Left lobe of liver (tissue), 1 donor: ENCODE data around the gene SNAP25.

- PRO-cap = no peak
These were observed 16.0 kb downstream of the SHLD1 start for GRCh38 chr20:5765906-5766814.

- PRO-cap = no peak
These were observed 13.0 kb downstream of the LRRN4 start for GRCh38 chr20:6040647-6041469.

DNA sequence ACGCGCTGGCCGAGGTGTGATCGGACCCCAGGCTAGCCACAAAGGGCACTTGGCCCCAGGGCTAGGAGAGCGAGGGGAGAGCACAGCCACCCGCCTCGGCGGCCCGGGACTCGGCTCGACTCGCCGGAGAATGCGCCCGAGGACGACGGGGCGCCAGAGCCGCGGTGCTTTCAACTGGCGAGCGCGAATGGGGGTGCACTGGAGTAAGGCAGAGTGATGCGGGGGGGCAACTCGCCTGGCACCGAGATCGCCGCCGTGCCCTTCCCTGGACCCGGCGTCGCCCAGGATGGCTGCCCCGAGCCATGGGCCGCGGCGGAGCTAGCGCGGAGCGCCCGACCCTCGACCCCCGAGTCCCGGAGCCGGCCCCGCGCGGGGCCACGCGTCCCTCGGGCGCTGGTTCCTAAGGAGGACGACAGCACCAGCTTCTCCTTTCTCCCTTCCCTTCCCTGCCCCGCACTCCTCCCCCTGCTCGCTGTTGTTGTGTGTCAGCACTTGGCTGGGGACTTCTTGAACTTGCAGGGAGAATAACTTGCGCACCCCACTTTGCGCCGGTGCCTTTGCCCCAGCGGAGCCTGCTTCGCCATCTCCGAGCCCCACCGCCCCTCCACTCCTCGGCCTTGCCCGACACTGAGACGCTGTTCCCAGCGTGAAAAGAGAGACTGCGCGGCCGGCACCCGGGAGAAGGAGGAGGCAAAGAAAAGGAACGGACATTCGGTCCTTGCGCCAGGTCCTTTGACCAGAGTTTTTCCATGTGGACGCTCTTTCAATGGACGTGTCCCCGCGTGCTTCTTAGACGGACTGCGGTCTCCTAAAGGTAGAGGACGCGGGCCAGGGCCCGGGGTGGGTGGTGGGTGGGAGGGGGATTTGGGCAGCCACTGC lies 815 bp downstream of the BMP2 start:
- PRO-cap = bidirectional peak, plus-strand start at position 244 of the sequence, minus-strand start at position 176 of the sequence

- PRO-cap = no peak
These were observed 2.5 kb downstream of the BMP2 start for GRCh38 chr20:6769879-6770440.

DNA sequence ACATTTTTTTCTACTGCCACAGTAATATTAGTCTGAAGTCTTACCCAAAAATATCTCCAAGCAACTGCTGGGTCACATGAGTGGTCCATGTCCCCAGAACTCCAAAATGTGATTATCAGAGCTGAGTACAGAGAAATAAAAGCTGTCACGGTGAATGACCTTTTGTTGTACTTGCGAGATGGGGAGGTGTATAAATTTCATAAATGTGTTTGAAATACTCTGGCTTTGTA lies 2.5 kb downstream of the HAO1 start:
- PRO-cap = bidirectional peak, plus-strand start outside the sequence, minus-strand start at position 110 of the sequence

DNA sequence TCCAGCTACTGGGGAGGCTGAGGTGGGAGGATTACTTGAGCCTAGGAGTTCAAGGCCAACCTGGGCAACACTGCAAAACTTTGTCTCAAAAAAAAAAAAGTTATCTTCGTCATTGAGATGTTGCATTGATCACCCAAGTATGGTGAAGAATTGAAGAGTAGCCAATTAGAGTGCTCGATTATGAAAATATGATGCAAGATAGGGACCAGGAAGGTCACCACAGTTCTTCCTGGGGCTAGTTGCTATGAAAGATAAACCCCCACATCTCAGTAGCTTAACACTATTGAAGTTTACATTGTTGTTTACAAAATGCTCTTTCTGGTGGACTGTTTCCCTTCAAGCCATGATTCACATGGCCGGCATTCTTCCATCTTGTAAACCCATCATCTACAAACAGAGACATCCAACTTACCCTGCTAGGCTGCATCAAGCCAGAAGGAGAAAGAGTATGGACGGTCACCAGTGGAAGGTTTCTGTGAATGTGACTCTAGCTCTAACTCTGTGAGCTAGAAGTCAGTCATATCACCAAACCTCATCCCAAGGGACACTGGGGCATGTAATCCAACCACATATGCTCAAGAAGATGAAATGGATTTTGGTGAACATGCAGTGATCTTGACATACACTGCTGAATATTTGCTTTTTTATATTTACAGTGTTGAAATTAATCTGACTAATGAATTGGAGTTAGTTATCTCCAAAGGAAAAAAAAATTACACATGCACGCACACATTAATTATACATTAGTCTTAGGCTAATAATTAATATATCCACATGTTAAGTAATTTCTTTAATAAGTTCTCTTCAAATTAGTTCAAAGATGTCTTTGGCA lies 340.7 kb downstream of the PLCB1 start:
- PRO-cap = no peak

- PRO-cap = no peak
These were observed 412.9 kb downstream of the PLCB1 start for GRCh38 chr20:8544786-8545588.

GRCh38 chr20:8647768-8648517 lies 420.9 kb upstream of the PLCB4 start:
- PRO-cap = no peak

DNA sequence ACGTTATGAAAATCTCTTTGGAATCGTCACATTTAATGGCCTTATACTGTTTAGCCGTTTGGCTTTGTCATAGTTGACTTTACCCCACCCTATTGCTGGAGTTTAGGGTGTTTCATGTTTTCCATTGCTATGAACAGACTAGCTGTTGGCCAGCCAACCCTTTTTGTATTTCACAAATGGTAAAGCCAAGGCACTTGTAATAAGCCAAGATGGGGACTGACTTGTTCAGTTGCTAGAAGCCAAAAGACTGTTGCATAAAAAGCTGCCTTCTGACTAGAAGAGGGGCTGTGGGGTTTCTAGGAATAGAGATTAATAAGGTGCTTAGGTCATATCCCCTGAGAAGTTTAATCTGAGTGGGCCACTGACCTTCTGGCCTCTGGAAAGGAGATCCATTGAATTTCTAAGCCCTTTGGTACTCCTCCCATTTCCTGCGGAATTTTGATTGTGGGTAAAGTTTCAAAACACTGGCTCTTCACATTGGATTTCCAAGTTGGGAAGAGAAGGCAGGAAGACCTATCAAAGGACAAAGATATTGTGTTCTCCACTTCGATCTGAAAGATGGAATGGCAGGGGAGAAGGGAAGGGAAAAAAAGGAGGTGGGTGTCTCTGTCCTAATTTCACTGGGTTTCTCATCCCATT lies 211.1 kb downstream of the PLCB4 start:
- PRO-cap = no peak

GRCh38 chr20:10218518-10219260 lies at the start of gene SNAP25:
SNAP25 (plus strand) TSS chr20:10218830.
- PRO-cap = bidirectional peak, plus-strand start at chr20:10218859, minus-strand start at chr20:10218691

- PRO-cap = no peak
These were observed 63.8 kb downstream of the MKKS start for GRCh38 chr20:10370103-10370812.

- PRO-cap = no peak
These were observed 105.5 kb downstream of the SLX4IP start for GRCh38 chr20:10540460-10541177.

GRCh38 chr20:10619285-10620091 lies 54.3 kb downstream of the JAG1 start:
- PRO-cap = no peak

- PRO-cap = no peak
These were observed 36.2 kb downstream of the JAG1 start for GRCh38 chr20:10637628-10637948.

DNA sequence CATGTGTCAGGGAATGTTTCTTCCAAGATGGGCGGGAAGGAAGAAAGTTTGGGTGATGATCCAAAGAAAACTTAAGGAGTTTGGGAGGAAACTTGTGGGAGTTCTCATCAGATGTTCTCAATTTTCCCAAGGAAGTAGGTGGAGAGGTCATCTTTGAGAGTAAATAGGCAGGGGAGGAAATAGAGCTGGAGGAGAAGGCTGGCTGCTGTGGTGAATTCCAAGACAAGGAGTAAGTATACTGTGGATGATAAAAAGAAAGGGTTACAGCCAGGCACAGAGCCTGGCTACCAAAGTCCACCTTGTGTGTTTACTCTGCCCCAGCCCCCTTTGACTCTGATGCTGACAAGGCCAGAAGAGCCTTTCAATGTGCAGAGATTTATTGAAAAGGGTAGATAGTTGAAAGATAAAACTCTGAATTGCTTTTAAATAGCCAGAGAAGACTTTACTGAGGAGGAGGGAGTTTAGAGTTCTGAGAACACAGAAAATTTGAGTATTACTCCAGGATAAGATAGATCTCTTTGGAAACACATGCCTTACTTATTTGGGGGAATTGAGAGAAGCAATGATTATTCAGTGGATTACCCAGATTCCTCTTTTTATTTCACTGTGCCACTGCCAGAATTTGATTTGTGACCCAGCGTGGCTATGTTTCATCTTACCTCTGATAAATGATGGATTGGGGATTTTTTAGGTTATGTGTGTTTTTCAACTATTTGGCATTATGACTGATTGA lies 182.6 kb upstream of the JAG1 start:
- PRO-cap = no peak

DNA sequence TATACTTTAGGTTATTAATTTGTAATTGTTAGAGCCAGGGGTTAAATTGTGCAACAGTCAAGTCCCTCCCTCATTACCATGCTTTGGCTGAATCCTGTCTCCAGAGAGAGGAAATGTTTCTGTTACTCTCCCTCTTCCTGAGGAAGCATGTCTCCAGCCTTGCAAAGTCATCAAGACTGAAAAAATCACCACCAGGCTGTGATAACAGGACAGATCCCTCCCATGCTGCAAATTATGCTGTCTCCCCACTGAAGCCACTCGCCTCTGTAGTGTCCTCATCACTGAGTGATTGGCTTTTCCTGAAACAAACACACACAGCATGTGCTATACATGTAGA lies 289.9 kb upstream of the JAG1 start:
- PRO-cap = no peak

GRCh38 chr20:10982266-10982985 lies 308.6 kb upstream of the JAG1 start:
- PRO-cap = no peak

DNA sequence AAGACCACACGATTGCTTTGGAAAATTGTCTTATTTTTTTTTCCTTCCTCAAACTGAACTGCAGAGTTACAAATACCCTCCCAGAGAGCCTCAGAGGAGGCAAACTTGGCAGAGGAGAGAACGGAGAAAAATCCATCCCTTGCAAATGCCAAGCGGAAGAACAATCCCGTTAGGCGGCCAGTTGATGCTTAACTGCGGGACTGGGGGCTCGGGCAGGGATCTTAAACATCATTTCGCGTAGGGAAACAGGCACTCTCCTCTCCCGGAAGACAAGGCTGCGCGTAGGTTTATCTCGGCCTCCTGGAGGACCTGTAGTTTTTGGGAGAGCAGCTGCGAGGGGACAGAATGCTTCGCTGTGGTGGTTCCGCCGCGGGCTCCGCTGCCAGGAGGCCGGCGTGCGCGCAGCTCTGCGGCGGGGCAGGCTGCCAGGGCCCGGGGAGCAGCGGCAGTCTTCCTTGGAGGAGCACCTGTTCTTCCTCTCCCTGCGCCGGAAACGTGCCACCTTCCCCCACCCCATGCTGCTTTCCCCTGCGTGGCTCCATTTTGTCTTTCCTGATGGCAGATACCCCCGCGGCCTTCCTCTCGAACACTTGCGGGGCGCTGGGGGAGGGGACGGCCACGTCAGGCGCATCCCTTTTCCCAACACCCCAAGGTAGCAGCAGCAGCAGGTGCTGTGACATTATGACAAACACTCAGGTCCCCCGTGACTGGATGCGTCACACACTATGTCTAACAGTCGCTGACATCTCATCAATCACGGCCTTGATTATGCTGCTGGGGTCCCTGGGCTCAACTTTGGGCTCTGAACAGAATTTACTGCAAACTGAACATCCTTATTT lies 230.8 kb upstream of the BTBD3 start:
- PRO-cap = no peak

GRCh38 chr20:11918223-11919030 lies 734 bp downstream of the BTBD3 start:
- PRO-cap = no peak

DNA sequence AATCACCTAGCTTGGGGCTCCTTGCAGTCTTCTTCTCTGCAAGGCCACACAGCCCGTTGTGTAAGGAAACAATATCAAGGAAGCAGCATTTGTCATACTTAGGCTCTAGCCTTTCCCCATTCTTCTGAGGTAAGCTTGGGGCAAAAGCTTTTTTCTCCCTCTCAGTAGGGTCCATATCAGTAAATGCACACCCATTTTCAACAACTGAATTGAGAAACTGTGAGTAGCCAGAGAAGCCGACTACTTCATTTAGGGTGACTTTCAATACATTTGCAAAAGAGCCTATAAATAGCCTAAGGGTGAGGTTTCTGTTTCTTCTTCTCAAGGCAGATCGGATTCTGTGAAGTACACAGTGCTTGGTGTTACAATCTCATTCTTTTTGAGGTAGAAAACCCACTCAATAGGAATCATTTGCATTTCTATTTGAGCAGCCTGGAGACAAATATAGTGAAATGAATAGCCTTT lies 61.7 kb downstream of the BTBD3 start:
- PRO-cap = no peak